Non-pigmented ciliary epithelial cell (primary cell): ENCODE measurements around a stretch of chr17.

GRCh38 chr17:68081696-68081954 lies 46.1 kb downstream of the KPNA2 start:
- RRBS = no CpG with 5 or more reads among the region's 4 CpGs

DNA sequence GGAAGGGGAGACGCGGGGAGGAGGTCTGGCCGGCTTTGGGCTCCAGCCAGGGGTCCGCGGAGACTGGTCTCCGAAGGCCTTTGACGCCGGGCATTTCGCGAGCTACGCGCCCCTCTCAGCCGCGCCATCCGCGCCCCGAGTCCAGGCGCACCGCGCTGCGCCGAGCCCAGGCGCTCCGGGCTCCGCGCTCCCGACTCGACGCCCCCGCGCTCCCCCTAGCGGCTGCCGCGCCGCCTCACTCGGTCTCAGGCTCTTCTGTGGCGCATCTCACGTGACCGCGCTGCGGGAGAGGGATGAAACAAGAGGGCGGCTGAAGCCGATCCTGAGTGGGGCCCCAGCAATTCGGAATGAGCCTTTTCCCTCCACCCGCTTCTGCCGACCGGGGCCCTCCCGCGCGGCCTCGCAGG lies 42.6 kb upstream of the AMZ2 start:
- RRBS = 2% methylated on average over 12 of the region's 51 CpGs

DNA sequence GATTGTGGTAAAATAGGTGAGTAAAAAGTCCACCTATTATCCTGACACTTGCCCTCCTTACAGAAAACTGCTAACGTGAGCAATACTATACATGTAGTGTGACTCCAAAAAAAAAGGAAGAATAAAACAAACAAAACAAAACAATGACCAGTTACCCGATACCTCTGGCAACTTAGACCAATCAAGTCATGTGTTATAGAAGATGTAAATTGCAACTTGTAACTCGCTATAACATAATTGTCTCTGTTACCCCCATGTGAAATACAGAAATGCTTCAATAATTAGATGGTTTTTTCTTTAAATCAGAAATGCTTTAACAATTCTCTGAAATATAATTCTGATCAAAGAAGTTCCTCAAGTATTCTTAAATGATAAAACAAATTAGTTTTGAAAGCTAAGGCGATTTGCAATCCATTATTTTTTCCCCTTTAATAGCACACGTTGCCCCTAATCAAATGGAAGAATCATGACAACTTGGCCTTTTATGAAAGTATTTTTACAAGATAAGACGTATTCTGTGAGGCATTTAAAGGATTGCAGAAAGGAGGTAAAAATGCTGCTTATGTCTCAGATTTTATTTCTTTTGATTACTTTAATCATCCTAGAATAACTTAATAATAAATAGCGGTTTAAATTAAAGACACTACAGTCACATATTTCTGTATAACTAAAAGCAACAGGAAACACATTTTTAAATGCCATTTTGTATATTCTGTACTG lies 20.0 kb downstream of the AMZ2 start:
- RRBS = no CpG with 5 or more reads among the region's 7 CpGs

GRCh38 chr17:68295971-68296497 lies 4.7 kb downstream of the ARSG start:
- RRBS = no CpG with 5 or more reads among the region's 9 CpGs

DNA sequence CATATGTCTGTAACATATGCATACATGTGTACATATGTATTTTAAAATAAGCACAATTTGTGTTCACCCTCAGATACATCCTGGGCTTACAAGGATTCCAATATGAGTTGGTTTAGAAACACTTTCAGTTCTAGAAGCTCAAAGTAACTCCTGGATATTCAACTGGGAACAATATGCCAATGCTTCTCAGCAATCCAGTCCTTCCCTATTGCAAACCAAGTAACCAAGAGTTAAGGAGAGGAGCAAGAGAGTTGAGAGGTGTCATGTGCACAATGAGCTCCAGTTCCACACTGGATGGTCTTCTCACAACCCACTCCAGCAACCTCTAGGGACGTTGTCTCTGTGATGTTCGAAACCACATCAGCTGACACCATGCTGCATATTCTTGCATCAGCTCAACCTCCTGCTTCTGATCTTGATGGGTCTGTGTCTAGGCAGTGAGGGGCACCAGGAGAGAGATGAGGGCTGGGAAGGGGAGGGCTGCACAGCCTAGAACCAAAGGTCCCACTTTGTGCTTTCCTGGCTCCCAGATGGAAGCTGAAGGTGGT lies 58.8 kb downstream of the WIPI1 start:
- RRBS = no CpG with 5 or more reads among the region's 2 CpGs

DNA sequence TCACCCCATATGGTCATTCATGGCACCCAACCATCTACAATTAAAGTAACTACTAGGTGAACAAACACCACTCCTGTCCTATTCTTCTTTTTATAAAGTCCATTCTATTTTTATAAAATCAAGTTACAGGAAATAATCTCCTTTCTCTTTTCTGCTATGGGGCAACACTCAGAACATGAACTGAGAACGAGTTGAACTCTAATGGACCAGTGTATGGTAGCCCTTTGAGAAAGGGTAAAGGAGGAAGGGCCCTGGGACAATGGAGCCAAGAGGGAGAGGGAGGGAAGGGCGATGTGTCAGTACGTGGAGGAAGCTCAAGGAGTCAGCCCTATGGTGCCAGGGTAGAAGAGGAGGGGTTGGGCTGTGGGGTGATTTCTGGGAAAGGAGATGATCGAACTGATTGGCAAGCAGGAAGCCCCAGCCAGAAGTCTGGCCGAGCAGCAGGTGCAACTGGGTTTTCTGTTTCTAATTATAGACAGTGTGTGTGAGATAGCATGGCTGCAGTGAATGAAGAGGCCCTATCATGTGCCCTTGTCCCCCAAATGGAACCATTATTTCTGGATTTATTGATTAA lies 4.3 kb upstream of the WIPI1 start:
- RRBS = no CpG with 5 or more reads among the region's 5 CpGs

DNA sequence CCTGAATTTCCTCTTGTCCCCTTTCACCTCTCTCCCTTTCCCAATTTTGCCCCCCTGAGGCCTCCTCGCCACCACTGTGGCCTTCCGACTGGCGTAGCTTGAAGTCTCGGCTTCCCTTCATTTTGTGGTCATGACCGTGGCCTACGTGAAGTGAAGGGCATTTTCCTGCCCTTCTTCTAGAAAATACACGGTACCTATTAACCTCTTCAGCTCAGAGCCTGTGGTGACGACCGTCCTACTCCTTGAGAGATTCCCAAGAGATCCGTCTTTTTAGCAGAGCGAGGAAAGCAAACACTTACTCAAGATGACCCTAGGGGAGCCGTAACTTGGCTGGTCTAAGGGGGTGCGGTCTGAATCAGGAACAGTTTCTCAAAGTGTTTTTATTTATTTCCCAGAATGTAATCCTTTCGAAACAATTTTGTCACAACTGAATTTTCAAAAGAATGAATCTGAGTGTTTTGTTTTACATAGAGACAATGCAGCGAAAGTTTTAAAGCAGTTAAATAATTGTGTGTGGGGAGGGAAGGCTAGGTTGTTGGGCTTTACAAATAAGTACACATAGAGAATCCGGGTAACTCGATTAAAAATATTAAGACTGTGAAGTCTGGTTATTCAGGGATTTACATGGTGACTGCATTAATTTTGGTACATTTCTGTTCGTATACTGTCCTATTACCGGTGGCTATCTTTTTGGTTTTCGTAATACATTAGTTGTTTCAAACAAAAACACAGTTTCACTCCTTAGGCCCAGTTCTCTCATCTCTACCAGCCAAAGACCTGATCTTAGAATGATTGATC lies 1.1 kb downstream of the PRKAR1A start:
- RRBS = 7% methylated on average over 4 of the region's 20 CpGs

DNA sequence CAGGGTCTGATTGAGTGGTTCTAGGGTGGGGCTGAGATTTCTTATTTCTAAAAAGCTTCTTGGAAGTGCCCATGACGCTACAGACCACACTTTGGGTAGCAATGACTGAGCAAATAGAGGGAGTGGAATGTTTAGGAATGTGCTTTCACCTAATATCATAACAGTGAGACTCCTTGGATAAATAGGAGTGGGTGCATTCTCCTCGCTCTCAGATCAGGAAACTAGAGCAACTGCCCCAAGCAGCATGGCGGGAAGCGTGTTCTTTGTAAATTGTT lies 30.8 kb downstream of the PRKAR1A start:
- RRBS = no CpG with 5 or more reads among the region's 4 CpGs

DNA sequence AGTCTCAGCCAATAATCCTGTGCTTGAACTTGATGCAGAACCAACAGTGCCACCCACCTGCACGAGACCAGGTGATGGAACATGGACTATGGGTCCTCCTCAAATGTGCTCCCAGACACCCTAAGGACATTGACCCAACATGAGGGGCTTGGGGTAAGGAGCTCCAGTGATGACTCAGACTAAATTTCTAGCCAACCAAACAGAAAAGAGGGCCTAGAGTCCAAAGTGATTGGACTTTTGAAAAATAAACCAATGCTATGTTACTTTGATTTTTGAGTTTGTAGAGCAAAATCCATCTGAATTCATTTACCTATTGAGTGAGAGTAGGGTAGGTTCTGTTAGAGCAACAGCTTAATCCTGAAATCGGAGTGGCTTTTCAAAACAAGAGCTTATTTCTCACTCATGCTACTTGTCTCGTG lies 21.9 kb downstream of the FAM20A start:
- RRBS = no CpG with 5 or more reads among the region's 3 CpGs

DNA sequence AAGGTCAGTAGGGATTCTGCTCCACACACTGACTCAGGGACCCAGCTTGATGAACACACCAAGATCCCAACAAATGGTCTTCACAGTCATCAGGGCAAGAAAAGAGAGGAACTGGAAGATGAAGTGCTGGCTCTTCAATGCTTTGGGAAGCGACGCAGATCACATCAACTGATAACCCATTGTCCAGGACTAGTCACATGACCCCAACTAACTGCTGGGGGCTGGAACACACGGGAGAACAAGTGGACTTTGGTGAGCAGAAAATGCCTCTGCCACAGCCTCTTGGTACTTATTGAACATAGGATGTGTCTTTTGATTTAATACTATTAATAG lies 21.5 kb downstream of the FAM20A start:
- RRBS = no CpG with 5 or more reads among the region's 3 CpGs

- RRBS = no CpG with 5 or more reads among the region's 6 CpGs
These were observed 2.0 kb downstream of the FAM20A start for GRCh38 chr17:68599085-68599571.

GRCh38 chr17:68772150-68772481 lies 170.9 kb upstream of the FAM20A start:
- RRBS = no CpG with 5 or more reads among the region's 4 CpGs

DNA sequence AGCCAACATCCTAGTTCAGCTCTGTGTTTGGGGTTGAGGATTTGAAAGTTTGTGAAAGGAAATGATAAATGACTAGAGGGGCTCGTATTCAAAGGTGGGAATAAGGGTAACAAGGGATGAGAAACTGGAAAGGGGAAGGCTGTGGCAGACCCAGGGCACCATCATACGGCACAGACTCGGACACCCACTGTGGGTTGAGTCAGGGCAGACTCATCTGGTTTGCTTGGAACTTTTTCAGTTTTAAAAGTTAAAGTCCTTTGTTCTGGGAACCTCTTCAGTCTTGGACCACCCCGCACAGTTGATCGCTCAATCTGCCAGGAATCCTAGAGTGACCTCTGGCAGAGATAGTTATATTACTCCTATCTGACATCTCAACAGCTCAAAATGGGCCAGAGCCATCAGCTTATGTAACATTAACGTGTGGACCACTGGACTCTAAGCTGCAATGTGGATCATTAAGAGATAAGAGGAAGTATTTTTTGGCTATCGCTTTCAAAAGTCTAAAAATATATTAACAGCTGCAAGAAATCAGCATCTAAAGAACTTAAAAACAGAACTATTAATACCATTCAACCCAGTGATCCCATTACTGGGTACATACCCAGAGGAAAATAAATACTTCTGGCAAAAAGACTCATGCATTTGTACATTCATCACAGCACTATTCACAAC lies 164.2 kb downstream of the ABCA8 start:
- RRBS = no CpG with 5 or more reads among the region's 7 CpGs

DNA sequence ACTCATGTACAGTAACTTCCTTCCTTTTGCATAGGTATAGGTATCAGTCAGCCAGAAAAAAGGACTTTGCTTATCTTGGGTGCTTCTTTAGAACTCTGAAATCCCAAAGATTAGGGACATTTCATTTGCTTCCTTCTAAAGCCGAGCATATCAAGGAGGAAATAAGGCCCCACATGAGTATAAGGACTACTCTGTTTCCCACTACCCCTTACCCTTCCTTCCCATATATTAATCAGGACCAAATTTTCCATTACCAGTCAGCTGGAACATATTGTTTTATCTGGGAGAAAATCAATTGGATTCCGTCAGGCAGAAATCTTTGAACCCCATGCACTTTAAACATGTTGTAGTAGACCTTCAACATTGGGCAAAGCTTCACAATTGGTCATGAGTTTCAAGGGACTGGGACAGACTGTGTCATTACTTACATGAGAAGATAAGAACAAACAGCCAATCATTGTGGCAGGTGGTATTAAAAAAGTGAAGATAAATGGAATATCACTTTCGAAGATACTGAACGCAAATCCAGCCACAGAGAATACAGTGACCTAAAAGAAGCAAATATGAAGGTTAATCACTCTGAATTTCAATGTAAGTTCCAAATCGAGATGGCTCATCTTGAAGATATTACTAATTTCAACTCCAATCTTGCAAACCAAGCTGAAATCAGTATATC lies 70.3 kb downstream of the ABCA8 start:
- RRBS = no CpG with 5 or more reads among the region's 5 CpGs

GRCh38 chr17:69090367-69090823 lies 29.7 kb upstream of the ABCA9 start:
- RRBS = no CpG with 5 or more reads among the region's 4 CpGs

DNA sequence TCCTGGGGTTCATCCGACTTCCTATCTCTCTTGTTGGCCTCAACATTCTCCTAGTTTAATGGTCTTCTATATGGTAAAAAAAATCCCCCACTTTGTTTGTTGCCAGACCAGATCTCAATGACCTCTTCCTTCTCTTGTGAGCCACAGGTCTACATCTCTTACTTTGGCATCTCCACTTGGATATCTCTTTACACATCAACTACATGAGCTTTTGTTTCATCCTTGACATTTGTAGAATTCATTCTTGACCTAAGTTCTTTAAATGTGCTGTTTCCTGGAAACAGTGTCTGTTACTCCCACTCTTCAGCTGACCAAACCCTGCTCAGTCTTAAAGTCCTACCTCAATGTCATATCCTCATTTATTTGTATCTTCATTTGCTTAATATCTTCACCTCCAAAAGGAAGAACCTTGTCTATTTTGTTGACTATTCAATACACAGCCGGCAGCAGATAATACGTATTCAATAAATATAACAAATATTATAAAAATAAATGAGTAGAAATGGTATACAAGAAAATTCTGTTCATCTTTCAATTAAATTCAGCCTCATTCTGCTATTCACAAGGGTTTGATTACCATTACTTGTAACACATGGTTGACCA lies 9.4 kb upstream of the ABCA6 start:
- RRBS = no CpG with 5 or more reads among the region's 3 CpGs

- RRBS = no CpG with 5 or more reads among the region's 2 CpGs
These were observed 37.0 kb downstream of the MAP2K6 start for GRCh38 chr17:69451451-69451981.

GRCh38 chr17:69461837-69462407 lies 47.4 kb downstream of the MAP2K6 start:
- RRBS = no CpG with 5 or more reads among the region's 14 CpGs

- RRBS = no CpG with 5 or more reads among the region's 14 CpGs
These were observed 72.6 kb downstream of the MAP2K6 start for GRCh38 chr17:69486759-69487759.

- RRBS = no CpG with 5 or more reads among the region's 12 CpGs
These were observed 174.4 kb upstream of the KCNJ16 start for GRCh38 chr17:69900596-69901018.